ENCODE data around the genes CIART, CTSS, SCNM1 and POGZ.

DNA sequence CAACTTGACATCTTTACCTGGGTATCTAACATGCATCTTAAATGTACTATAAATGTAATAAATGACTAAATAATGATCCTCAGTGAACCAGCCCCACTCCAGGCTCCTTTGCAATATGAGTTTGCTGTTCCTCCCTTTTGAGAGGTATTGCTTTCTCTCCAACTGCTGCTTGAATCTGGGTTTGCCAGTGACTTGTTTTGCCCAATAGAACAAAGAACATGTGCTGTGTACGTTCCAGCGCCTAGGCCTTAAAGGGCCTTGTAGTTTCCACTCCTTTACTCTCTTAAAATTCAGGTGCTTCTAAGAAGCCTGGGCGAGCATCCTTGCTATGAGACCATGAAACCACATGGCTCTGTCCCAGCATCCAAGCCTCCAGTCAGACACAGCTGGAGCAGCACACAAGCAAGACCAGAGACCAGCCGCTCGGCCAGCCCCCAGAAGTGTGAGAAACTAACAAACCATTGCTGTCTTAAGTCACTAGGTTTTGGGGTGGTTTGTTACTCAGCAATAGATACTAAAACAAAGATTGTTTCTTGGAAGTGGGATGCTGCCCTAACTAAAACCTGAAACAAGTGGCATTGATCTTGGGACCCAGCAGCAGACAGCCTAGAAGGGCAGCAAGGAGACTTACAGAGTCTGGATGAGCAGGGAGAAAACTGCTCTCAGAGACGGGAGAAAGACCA is 15.1 kb downstream of the PLEKHO1 start:
- PRO-cap, result unidirectional peak, minus-strand start at position 444 of the sequence

DNA sequence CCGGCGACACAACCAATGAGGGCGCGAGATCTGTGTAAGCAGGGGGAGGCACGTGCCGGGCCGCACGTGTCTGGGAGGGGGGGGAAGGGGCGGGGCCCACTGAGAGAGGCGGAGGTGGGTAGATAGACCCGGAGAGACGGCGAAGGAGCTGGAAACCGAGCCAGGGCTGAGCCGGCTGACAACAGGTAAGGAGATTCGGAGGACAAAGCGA is at the start of gene CIART:
CIART (plus strand) TSS at position 121 of the 211 bp plus-strand sequence.
- PRO-cap, result bidirectional peak, plus-strand start at position 133 of the sequence, minus-strand start outside the sequence

- PRO-cap, result no peak
Observed at GRCh38 chr1:150457314-150457640, 29.9 kb upstream of the TARS2 start.

GRCh38 chr1:150471216-150472030 is 15.8 kb upstream of the TARS2 start:
- PRO-cap, result no peak

GRCh38 chr1:150506496-150507223 is 1.2 kb upstream of the ECM1 start:
- PRO-cap, result no peak

DNA sequence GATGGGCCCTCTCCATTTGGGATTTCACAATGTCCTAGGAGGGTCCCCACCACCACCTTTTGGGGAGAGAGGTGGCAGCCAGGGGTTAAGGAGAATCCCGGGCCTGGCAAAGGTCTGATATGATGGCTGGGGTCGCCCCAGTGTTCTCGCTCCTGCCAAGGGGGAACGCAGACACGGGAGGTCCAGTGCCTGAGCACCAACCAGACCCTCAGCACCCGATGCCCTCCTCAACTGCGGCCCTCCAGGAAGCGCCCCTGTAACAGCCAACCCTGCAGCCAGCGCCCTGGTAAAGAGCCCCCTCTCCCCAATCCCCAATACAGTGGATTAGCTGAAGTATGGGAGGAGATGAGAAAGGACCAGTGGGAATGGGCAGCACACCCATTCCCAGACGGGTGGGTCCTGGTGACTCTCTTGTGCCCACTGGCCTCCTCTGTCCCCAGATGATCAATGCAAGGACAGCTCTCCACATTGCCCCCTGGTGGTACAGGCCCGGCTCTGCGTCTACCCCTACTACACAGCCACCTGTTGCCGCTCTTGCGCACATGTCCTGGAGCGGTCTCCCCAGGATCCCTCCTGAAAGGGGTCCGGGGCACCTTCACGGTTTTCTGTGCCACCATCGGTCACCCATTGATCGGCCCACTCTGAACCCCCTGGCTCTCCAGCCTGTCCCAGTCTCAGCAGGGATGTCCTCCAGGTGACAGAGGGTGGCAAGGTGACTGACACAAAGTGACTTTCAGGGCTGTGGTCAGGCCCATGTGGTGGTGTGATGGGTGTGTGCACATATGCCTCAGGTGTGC is 10.6 kb downstream of the ADAMTSL4 start:
- PRO-cap, result no peak

DNA sequence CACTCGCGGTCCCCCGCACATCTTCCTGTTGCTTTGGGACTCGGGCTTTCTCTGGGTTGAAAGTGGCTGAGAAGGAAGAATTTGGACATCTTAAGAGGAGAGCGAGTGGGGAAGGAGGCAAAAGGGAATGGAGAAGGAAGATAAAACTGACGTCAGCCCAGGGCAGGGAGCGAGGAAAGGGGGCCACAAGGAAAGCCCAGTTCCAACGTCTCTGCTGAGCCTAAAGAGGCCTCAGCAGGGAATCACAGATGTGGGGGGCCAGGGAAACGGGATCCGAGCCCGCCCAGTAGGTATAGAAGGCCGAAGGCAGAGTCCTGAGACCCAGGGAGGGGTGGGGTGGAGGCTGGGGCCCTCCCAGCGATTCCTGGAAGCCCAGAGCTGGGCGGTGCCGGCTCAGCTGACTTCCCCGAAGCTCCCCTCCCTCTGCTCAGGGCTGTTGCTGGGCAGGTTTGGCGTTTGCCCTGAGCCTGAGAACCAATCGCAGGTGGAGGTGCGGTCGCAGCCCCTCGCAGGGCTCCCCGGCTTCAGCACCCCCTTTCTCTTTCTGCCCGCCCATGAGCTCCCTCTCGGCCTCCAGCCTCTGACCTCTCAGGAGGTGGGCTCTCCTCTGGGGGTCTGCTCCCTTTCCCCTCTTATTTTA is 12.7 kb downstream of the ADAMTSL4 start:
- PRO-cap, result bidirectional peak, plus-strand start at position 477 of the sequence, minus-strand start at position 316 of the sequence; bidirectional peak, plus-strand start at position 532 of the sequence, minus-strand start at position 540 of the sequence

DNA sequence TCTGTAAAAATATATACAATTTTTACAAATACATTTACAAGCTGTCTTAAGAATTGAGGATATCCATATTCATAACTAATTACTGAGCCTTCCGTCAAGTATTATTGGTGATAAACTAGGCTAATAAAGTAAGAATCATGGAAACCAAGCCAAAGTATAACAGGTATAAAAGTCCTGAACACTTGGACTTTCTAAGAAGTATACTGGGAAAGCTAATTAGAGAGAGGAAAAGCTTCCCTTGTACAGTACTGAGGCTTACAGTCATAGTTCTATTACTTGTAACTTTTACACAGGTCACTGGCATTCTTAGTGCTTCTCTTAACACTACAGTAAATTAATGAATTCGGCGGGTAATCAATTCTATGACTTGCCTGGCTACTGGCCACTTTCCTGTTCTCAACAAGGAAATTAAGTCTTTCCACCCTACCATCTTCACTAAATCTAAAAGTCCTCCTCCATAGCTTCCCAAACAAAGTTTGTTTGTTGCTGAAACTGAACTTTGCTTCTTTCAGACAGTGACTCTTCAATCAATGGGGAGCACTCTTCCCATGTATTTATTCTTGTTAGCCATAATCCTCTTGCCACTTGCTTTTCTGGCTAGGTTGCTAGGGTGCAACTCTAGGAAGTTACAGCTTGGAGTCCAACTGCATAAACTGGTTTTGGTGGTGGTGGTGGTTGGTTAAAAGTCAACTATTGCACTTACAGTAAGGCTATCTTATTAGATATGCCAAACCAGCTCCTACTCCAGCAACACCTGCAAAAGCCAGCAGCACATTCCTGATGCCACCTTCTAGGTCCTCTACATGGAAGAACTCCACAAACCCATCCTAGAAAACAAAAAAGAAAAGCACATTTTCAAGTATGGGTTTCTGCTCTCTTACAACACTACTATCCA is 2.5 kb downstream of the MCL1 start:
- PRO-cap, result bidirectional peak, plus-strand start at position 719 of the sequence, minus-strand start at position 655 of the sequence

- PRO-cap, result no peak
Observed at GRCh38 chr1:150621892-150623086, 7.1 kb downstream of the ENSA start.

GRCh38 chr1:150765222-150766124 is at the start of gene CTSS:
TSS of gene CTSS (minus strand) at chr1:150765778.
- PRO-cap, result bidirectional peak, plus-strand start at chr1:150765906, minus-strand start at chr1:150765792

GRCh38 chr1:151165769-151166361 is at the start of gene SCNM1:
TSS of gene SCNM1 (plus strand) at chr1:151166144.
- PRO-cap, result bidirectional peak, plus-strand start at chr1:151166087, minus-strand start at chr1:151165894

GRCh38 chr1:151174859-151175417 is 843 bp downstream of the TMOD4 start:
- PRO-cap, result no peak

DNA sequence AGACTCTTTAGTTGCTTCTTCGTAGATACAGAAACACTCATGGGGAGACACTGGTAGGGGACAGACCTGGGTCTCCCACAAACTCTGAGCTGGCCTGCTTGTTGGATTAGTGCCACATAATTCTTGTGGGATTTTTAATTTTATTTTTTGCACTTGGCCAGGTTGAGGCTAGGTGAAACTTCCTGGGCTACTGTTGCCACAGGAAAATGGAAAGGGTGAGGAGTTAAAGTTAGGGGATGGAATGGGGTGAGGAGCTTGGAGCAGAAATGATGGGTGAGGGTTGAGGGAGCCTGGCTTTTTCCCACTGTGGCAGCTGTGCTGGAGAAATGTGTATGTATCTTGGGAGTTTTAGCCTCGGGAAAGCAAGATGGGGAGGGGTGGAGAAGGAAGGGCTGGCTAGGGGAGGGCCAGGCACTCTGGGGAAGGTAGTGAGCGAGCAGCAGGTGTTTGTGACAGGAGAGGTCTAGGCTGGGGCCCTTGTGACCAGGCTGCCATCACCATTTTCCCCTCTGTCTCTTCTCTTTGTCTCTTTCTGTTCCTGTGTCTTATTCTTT is 1.9 kb downstream of the ZNF687 start:
- PRO-cap, result no peak

DNA sequence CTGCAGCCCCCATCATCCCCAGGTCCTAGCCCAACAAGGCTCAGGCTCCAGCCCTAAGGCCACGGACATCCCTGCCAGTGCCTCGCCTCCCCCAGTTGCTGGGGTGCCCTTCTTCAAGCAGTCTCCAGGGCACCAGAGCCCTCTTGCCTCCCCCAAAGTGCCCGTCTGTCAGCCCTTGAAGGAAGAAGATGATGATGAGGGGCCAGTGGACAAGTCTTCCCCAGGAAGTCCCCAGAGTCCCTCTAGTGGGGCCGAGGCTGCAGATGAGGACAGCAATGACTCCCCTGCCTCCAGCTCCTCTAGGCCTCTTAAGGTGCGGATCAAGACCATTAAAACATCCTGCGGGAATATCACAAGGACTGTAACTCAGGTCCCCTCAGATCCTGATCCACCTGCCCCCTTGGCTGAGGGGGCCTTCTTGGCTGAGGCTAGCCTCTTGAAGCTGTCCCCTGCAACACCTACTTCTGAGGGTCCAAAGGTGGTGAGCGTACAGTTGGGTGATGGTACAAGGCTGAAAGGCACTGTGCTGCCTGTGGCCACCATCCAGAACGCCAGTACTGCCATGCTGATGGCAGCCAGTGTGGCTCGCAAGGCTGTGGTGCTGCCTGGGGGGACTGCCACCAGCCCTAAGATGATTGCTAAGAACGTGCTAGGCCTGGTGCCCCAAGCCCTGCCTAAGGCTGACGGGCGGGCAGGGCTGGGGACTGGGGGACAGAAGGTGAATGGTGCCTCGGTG is 5.0 kb downstream of the ZNF687 start:
- PRO-cap, result no peak

GRCh38 chr1:151327933-151328434 is 768 bp upstream of the PI4KB start:
- PRO-cap, result no peak

- PRO-cap, result bidirectional peak, plus-strand start at chr1:151347503, minus-strand start at chr1:151347249
Observed at GRCh38 chr1:151347437-151347675, 304 bp upstream of the RFX5 start.

GRCh38 chr1:151399859-151400233 is 473 bp downstream of the PSMB4 start:
- PRO-cap, result no peak

- PRO-cap, result no peak
Observed at GRCh38 chr1:151410148-151410809, 10.9 kb downstream of the PSMB4 start.

DNA sequence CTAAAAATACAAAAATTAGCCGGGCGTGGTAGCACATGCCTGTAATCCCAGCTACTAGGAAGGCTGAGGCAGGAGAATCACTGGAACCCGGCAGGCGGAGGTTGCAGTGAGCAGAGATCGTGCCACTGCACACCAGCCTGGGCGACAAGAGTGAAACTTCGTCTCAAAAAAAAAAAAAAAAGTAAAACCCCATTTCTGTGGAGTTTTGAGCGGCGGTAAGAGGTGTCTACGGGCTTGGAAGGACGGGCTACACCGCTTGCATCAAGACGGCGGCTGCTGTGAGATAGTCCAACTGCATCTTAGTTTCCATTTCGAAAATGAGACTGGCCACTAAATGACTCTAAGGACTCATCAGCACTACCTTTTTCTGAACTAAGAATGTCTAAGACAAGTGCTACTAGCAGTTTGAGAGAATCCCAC is 1.5 kb downstream of the POGZ start:
- PRO-cap, result bidirectional peak, plus-strand start outside the sequence, minus-strand start at position 294 of the sequence

- PRO-cap, result bidirectional peak, plus-strand start at chr1:151459099, minus-strand start at chr1:151458964; bidirectional peak, plus-strand start at chr1:151459157, minus-strand start at chr1:151459179; unidirectional peak, minus-strand start at chr1:151459477
Observed at GRCh38 chr1:151459024-151459744, at the start of gene POGZ. TSS of gene POGZ (minus strand) at chr1:151459494.

All from jejunum (tissue), 1 donor.